ENCODE data around the gene DYNC1H1.

DNA sequence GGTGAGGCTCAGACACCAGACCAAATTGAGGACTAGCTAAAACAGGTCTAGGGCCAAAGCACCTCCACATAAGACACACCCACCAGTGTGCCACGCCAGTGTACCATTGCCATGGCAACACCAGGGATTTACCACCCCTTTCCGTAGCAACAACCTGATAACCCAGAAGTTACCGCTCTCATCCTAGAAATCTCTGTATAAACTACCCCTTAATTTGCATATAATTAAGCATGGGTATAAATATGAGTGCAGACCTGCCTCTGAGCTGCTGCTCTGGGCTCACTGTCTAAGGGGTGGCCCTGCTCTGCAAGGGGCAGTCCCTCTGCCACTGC is 57.3 kb upstream of the PPP2R5C start:
- PRO-cap = no peak

GRCh38 chr14:101706025-101706641 is 55.4 kb upstream of the PPP2R5C start:
- PRO-cap = bidirectional peak, plus-strand start at chr14:101706397, minus-strand start at chr14:101706284

DNA sequence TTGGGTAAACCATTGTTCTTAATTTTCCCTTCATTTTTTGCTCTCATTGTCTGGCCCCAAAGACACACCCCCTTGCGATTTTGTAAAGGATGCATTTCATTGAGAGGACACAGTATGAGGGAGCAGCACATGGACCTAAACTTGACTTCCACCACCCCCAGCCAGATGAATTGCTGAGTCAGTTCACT is 71.9 kb downstream of the PPP2R5C start:
- PRO-cap = no peak

- PRO-cap = no peak
These were observed 80.6 kb downstream of the PPP2R5C start for GRCh38 chr14:101842168-101842508.

DNA sequence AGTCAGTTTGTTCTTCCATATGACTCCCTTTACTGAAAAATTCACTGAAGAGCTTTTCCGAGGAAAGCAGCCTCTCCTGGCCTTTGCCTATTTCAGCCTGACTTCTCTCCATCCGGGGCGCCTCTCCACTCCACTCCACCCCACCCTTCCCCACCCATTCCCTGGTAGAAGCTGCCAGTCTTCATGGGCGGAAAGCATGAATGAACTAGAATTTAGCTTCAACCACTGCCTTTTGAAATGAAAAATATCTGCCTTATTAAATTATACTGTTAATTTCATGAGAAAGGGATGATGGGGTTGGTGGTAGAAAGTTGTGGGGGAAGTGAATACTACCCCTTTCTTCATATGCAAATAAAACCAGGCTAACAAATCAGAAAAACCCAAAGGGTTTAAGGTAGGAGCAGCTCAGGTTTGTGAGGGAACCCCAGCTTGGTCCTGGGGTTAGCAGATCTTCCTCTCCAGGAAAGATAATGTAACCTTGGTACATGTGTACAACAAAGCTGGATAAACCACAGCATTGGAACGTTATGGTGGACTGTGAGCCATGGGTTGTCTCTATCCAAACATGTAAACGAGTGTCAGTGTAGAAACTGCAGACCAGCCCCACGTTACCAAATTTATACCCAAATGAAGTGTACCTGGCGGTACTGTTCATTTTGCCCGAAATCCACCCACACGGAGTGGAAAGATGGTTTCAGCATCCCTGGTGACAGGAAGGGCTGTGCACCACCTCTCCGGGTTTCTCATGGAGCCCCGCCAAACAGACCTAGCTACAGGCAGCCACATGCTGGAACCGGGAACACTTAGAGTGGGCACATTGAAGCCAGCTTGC is 84.0 kb downstream of the PPP2R5C start:
- PRO-cap = no peak

DNA sequence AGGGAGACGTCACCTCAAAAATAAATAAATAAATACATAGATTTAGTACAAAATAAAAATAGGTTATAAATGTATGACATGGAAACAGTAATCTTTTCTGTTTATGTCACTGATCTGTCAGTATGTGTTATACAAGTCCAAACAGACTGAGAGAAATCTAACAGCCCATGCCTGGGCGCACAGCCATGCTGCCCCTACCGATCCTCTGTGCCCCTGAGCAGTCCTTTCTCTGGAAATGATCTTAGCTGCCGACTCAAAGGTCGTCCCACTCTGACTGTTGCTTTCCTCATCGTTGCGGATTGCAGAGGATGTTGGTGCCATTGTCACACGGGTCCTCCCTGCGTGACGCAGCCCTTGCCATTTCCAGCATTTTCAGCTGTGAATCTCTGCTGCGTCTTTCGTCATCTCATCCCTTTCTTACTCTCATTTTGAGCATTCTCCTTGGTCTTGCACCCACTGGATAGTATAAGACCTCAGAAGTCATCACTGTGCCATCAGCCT is 82.9 kb upstream of the DYNC1H1 start:
- PRO-cap = no peak

GRCh38 chr14:101964052-101965214 is at the start of gene DYNC1H1:
DYNC1H1 (plus strand) TSS chr14:101964573.
- PRO-cap = bidirectional peak, plus-strand start at chr14:101964573, minus-strand start at chr14:101964394; unidirectional peak, plus-strand start at chr14:101964756

DNA sequence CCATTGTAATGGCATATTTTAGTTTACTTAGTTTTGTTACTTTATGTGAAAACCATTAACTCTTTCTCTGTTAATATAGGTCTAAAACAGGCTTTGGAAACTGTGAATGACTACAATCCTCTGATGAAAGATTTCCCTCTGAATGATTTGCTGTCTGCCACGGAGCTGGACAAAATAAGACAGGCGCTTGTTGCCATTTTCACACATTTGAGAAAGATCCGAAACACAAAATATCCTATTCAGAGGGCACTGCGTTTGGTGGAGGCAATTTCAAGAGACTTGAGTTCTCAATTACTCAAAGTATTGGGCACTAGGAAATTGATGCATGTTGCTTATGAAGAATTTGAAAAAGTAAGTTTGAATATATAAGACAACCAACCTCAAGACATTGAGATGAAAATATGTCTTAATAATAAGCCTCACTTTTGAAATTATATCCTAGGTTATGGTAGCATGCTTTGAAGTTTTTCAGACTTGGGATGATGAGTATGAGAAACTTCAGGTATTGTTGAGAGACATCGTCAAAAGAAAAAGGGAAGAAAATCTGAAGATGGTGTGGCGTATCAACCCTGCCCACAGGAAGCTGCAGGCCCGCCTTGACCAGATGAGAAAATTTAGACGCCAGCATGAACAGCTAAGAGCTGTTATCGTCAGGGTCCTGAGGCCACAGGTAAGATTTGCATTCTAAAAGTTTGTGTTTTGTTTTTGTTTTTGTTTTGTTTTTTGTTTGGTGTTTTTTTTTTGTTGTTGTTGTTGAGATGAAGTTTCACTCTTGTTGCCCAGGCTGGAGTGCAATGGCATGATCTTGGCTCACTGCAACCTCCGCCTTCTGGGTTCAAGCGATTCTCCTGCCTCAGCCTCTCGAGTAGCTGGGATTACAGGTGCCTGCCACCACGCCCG is 18.8 kb downstream of the DYNC1H1 start:
- PRO-cap = no peak

- PRO-cap = no peak
These were observed 39.9 kb downstream of the DYNC1H1 start for GRCh38 chr14:102004253-102004629.

GRCh38 chr14:102043607-102044680 is 42.9 kb downstream of the HSP90AA1 start:
- PRO-cap = no peak

GRCh38 chr14:102063050-102063507 is 23.8 kb downstream of the HSP90AA1 start:
- PRO-cap = no peak

DNA sequence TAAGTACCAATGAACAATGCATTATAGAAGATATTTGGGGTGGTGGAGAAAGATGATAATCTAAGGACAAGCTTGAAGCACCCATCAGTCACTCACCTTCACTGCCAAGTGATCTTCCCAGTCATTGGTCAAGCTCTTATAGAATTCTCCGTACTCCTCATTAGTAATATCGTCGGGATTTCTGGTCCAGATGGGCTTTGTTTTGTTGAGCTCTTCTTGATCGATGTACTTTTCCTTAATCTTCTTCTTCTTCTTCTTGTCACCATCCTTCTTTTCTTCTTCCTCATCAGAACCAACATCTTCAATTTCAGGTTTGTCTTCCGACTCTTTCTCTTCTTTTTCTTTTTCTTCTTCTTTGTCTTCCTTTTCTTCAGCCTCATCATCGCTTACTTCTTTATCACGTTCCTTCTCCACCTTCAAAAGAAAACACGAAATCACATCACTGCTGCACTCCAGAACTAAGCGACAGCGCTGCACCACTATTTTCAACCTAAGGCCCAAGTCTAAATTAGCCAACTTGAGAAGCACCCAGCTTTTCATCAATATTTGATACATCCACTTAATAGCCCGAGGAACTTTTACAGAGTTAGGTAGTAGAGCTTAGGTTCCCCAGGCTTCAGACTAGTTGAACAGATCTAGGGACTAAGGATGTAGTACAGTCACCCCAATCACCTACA is 2.1 kb downstream of the HSP90AA1 start:
- PRO-cap = no peak

- PRO-cap = unidirectional peak, plus-strand start at chr14:102085737
These were observed 1.3 kb downstream of the HSP90AA1 start for GRCh38 chr14:102085262-102086238.

GRCh38 chr14:102087188-102088171 is 636 bp upstream of the HSP90AA1 start:
- PRO-cap = bidirectional peak, plus-strand start at chr14:102087330, minus-strand start at chr14:102087044; bidirectional peak, plus-strand start at chr14:102088077, minus-strand start at chr14:102088023

DNA sequence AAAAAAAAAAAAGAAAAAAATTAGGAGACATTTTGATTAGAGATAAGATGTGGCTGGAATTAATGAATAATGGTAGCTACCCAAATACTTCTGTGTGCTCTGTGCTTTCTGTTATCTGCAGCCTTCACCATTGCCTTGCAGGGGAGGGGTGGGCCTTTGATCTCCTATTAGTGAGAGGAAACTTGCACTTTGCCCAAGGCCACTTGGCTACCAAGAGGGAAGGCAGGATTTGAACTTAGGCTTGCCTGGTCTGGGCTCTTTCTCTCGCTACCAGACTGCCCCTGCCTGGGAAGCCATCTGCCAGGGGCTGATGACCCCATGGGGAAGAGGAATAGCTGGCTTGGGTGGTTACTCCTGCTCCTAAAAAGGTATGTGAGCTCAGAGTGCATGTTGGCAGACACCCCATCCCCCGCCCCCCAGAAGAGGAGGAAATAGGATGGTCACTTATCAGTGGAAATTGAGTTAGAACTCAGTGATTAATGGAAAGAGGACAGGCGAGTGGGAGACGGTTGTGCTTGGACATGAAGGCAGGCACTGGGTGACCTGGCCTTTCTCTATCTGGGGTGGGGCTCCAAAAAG is 51.4 kb downstream of the WDR20 start:
- PRO-cap = no peak

GRCh38 chr14:102353128-102353525 is 9.6 kb downstream of the CINP start:
- PRO-cap = no peak

DNA sequence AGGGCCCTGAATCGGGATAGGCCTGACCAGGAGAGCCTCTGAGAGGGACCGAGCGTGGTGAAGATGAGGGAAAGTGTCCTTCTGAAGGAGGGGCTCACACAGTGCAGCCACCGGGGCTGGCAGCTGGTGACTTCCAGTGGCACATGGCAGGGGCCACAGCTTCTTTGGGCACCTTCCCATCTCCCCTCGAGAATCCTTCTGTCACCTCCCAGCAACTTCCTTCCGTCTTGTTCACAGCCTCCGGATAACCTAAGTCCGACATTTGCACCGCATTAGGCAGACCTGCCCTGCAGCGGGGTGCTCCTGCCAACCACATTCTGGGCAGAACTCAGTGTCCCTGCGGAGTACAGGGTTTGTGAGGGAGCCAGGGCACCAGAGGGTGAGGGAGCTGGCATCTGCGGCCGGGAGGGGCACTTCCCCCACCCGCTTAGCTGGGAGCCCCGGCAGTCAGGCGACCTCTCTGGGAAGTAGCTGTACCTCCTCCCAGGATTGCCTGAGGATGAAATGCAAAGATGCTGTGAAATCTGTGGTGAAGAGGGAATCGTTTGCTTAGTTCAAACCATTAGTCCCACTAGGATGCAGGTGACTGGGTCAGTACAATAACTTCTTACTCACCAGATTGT is 58.7 kb downstream of the ANKRD9 start:
- PRO-cap = no peak

DNA sequence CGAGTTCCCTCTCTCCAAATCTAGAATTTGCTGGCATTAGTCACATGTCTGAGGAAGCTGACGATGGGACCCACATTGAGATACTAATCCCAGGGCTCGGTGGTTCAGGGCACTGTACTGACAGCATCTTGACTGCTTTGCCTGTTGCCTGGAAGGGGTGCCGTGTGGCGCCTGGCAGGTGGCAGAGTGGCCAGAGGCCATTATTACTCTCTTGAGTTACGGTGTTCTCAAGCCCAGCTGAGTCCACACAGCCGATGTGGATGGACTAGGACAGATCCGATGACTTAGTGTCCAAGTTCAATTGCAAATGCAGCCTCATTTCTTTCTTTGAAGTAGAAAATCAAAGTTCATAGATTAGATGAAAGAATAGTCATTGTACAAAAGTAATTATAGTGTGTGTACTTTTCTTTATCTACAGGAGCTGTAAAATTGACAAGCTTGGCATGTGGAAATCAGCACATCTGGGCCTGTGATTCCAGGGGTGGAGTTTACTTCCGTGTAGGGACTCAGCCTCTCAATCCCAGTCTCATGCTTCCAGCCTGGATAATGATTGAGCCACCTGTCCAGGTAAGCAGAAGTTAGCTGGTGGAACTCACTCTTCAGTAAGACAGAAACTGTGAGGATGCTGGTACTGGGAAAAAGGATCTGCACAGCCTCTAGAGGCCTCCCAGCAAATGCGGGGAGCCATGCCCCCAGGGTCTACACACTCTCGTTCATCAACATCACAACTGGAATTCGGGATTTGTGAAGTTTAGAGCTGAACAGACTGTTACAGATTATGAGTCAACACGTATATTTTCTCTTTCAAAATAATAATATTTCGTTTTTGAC is 44.6 kb downstream of the ANKRD9 start:
- PRO-cap = bidirectional peak, plus-strand start at position 574 of the sequence, minus-strand start at position 258 of the sequence

GRCh38 chr14:102592465-102592558 is 137 bp upstream of the RCOR1 start:
- PRO-cap = no peak

- PRO-cap = unidirectional peak, minus-strand start at chr14:102593784; unidirectional peak, minus-strand start at chr14:102593940
These were observed 1.3 kb downstream of the RCOR1 start for GRCh38 chr14:102593686-102594190.

All from rectum (tissue), 1 donor.